Left ventricle myocardium (tissue), 1 donor: ENCODE measurements around the genes SDC3, FABP3 and SERINC2.

- PRO-cap = no peak
Observed at GRCh38 chr1:30747763-30749073, 9.4 kb downstream of the LAPTM5 start.

- PRO-cap = no peak
Observed at GRCh38 chr1:30749074-30749444, 8.5 kb downstream of the LAPTM5 start.

DNA sequence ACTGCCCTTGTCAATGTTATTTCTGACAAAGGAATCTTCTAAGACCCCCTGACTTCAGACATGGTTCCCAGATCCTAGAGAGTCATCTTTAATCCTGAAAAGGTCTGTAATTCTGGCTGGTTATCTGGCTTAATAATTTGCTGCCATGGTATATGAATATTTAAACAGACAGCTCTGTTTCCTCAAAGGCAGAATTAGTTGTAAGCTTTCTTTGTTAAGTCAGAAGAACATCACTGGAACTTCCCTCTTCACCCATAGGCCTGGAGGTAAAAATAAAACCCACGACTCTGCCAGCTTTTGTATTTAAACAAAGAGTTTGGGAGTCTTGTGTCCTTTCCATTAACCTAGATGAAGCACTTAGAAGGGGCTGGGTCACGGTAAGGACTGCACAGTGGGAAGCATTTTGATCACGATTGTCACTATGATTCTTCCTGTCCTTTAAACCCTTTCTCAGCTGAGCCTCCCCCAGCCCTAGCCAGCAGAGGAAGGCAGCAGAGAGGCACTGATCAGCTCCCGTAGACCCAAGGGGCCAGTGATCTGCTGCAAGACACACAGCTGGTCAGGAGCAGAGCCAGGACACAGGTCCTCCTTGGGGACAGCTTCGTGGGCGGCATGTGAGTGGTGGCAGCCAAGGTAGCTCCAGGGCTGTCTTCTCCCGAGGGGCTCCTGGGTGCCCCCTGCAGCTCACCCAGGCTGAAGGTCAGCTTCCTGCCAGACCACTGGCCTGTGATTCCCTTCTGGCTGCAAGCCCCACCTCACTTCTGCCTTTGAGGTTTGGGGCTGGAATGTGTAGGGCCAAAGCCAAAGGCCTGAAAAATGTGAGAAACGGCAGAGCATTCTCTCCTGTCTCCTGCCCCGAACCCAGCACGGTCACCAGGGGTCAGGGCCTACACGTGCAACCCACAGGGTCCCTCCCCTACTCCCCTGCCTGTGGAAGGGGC lies 3.9 kb upstream of the LAPTM5 start:
- PRO-cap = no peak

DNA sequence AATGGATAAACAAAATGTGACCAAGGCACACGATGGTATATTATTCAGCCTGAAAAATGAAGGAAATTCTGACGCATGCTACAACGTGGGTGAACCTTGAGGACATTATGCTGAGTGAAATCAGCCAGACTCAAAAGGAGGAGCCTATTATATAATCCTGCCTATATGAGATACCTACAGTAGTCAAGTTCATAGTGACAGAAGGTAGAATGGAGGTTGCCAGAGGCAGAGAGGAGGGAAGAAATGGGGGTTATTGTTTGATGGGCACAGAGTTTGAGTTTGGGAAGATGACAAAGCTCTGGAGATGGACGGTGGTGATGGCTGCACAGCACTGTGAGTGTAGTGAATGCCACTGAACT lies 23.0 kb upstream of the LAPTM5 start:
- PRO-cap = no peak

DNA sequence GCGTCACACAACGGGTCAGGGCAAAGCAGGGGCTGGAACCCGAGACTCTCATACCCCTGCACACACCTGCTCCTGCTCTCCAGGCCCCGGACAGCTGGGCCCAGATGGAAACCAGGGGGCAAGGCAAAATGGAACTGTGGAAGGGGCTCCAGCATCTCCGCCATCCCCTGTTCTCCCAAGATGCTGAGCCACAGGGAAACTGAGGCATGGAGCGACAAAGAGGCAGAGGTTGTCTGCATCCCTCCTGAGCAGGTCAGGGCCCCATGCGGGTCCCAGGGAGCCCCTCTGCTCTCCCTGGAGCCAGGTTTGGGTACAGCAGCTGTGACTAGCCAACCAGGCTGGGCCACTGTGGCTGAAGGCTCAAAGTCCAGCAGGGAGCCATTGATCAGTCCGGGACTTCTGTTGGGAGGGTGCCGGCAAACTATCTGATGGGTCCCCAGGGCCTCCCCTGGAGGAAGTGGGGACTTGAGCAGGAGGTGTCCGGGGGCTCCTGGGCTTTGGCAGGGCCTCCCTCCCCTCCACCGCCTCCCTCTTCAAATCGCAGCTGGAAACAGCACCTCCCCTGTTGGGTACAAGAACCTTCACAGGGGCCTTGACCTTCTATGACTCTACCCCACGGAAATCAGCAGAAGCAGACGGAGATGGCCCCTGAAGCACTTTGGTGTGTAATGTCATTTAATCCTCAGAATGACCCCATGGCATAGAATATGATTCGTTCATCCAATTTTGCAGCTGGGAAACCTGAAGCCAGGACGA lies 25.4 kb upstream of the LAPTM5 start:
- PRO-cap = no peak

DNA sequence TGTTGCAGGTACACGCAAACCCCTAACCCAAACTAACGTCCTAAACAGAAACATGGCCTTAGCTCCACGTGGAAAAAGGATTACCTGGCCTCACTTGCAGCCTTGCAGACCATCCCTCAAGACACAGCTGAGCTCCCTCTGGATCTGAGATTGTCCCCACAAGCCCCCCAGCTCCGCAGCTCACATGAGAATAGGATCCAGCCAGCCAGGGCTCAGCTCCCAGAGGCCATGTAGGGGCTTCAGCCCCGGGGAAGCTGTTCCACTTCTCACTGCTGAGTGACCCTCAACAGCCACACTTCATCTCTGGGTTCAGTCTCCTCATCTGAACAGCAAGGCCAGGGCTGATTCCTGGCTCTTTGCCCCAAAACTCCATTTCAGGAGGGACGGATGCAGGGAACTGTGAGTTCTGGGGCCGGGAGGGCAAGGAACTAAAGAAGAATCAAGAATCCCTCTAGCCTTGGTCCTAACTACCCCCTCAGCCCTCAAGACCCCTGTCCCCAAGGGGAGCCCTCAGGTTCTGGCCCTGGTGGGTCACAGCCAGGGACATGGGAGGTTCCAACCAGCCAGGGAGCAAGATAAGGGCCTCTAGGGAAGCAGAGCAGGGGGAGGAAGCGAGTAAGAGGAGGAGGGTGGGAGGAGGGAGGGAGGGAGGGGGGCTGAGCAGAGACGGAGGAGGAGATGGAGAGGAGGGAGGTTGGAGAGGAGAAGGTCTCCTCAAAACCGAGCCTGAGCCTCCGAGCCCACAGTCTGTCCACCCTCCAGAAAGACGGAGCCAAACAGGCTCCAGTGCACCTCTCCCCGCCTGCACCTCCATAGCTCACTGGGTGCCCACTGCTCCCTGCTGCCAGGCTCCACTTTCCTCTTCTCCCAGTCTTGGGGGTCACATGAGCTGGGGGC lies 13.1 kb downstream of the SDC3 start:
- PRO-cap = no peak

DNA sequence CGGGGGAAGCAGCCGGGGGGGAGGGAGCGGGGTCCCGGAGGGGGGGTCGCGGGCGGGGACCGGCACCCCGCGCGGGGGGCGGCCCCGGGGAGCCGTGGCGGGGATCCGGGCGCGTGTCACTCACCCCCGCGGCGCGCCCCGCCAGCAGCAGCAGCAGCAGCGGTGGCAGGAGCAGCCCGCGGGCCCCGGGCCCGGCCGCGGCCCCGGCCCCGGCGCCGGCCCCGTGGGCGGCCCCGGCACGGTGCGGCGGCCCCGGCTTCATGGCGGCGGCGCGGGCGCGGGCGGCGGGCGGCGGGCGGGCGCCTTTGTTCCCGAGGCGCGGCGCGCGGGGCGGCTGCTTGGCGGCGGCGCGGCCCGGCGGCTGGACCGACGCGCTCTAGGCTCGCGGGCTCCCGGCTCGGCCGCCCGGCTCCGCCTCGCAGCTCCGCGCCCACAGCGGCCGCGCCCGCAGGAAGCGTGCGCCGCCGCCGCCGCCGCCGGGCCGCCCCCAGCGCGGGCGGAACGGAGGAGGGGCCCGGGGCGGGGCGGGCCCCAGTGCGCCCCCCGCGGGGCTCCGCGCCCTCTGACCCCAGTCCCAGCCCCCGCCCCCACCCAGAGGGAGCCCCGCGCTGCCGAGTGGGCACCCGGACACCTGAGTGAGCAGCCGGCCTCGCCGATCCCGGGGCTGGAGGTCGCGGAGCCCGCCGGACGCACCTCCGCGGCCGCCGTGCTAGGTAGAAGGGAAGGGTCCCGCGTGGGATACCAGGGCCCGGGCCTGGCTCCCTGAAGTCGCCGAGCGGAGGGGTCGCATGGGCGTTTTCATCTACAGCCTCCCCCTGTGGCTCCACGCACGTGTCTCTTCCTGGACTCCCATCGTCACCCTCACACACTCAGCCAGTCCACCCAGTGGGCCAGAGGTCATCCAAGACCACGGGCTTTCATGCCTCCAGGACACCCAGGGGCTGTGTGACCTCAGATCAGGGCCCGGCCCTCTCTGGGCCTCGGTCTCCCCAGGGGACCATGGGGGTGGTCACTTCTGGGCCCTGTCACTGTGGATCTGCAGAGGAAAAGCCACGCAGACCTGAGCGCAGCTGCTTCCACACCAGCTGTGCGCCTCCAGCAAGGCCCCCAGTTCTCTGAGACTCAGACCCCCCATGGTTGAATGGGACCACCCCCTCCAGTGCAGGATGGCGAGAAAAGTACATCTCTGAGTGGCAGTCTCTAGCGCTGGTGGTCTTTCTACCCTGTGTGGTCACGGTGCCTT lies at the start of gene SDC3:
Gene SDC3 (minus strand): TSS at position 434 of the 1,243 bp plus-strand sequence.
- PRO-cap = bidirectional peak, plus-strand start at position 594 of the sequence, minus-strand start at position 378 of the sequence

DNA sequence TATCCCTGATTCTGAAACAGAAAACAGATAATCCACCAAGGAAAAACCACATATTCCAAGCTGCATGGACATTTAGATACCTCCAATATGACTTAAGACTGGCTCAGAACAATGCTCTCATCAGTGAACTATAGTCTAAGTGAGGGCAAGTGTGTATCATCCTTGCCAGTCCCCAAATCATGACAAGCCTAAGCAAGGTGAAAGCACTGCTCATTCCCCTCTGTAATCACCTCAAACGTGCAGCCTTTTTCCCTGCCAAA lies 59.4 kb upstream of the SDC3 start:
- PRO-cap = no peak

DNA sequence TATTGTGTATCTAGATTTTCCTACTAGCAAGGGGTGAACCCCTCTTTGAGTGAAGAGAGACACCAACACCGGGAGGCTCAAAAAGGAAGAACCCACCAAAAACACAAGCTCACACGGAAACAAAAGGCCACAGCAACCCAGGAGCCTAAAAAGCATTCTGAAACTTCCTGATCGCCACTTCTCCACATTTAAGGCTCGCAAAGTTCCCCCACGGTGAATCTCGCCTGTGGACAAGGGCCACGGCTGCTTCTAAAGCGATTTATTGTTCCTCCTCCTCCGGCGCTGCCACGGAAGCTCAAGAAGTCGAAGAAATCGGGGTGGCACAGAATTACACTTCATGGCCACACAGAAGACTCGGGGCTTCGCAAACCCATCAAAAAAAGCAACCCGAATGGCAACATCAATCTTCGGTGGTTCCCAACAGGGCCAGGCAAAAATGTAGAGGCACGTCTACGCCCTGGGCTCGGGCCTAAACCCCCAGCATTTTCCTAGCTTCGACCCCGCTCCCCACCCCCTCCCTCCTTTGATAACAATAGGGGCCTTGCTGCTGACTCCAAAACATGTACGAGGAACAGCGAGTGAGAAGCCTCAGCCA lies 526 bp downstream of the PUM1 start:
- PRO-cap = bidirectional peak, plus-strand start at position 556 of the sequence, minus-strand start at position 499 of the sequence

DNA sequence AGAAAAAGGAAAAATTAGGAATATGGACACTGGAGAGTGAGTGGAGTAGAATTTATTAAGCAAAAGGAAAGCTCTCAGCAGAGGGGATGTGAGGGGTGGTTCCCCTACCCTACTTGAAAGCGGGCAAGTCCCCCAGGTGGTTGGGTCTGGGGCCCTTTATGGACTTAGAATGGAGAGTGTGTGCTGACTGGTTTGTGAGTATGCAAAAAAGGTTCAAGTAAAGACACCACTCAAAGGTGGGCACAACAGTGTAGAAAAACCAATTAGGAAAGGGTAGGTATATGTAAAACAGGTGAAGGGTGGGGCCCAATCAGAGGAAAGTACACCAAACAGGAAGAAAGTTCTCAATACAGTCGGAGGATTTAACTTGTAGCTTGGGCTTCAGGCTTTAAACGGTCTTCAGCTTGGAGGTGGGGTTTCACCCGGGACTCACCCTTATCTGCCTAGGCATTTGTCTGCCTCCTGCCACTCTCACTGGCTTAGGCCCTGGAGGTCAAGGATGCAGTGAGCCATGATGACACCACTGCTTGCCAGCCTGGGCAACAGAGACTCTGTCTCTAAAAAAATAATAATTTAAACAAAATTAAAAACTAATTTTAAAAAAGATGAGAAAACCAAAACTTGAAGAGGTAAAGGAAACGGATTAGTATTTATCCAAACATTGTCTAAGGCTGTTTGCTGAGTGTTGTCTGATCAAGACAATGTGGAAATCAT lies 6.8 kb upstream of the PUM1 start:
- PRO-cap = no peak

- PRO-cap = no peak
Observed at GRCh38 chr1:31297527-31298312, 888 bp downstream of the ZCCHC17 start.

DNA sequence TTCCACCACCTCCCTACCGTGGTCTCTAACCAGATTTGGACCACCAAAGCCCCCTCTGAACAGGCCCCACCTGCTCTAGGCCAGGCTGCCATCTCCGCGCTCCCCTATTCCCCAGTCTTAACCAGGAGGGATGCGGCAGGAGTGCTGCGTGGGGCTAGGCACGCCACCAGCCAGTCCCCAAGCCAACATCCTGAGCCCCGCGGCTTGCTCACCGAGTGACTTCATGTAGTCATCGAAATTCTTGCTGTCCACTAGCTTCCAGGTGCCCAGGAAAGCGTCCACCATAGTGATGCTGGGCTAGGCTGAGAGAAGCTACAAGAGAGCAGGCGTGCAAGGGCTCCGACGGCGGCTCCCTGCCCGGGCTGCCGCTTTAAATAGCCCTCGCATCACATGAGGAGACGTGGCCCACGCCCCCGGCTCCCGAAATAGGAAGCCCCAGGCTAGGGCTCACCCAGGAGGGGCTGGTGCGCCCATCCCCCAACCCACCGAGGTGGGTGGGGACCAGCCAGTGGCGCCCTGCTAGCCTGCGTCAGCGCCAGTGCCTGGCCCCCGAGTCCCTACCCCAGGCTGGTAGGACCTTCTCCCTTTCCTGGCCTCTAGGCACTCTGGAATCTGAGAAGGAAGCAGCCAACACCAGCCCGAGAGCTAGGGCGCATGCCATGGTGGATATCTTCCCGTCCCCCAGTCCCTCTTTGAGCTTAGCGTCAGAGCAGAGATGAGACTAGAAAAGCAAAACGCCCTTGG lies at the start of gene FABP3:
Gene FABP3 (minus strand): TSS at position 347 of the 744 bp plus-strand sequence.
- PRO-cap = bidirectional peak, plus-strand start at position 603 of the sequence, minus-strand start at position 347 of the sequence

GRCh38 chr1:31373474-31374284 lies 803 bp upstream of the FABP3 start:
- PRO-cap = bidirectional peak, plus-strand start at chr1:31373889, minus-strand start at chr1:31373706

GRCh38 chr1:31412825-31413660 lies at the start of gene SERINC2:
Gene SERINC2, plus strand, starts transcription at chr1:31413213.
- PRO-cap = unidirectional peak, plus-strand start at chr1:31413185; unidirectional peak, plus-strand start at chr1:31413213; unidirectional peak, plus-strand start at chr1:31413276; unidirectional peak, plus-strand start at chr1:31413500

- PRO-cap = no peak
Observed at GRCh38 chr1:31425449-31426109, 12.6 kb downstream of the SERINC2 start.

- PRO-cap = no peak
Observed at GRCh38 chr1:31432864-31433260, 19.8 kb downstream of the SERINC2 start.

- PRO-cap = no peak
Observed at GRCh38 chr1:31434762-31435246, 21.8 kb downstream of the SERINC2 start.

DNA sequence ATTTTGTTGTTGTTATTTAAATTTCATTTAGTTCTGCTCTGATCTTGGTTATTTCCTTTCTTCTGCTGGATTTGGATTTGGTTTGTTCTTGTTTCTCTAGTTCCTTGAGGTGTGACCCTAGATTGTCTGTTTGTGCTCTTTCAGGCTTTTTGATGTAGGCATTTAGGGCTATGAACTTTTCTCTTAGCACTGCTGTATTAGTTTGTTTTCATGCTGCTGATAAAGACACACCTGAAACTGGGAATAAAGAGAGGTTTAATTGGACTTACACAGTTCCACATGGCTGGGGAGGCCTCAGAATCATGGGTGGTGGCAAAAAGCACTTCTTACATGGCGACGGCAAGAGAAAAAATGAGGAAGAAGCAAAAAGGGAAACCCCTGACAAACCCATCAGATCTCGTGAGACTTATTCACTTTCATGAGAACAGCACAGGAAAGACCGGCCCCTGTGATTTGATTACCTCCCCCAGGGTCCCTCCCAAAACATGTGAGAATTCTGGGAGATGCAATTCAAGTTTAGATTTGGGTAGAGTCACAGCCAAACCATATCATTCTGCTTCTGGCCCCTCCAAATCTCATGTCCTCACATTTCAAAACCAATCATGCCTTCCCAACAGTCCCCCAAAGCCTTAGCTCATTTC lies 59.3 kb downstream of the SERINC2 start:
- PRO-cap = no peak

DNA sequence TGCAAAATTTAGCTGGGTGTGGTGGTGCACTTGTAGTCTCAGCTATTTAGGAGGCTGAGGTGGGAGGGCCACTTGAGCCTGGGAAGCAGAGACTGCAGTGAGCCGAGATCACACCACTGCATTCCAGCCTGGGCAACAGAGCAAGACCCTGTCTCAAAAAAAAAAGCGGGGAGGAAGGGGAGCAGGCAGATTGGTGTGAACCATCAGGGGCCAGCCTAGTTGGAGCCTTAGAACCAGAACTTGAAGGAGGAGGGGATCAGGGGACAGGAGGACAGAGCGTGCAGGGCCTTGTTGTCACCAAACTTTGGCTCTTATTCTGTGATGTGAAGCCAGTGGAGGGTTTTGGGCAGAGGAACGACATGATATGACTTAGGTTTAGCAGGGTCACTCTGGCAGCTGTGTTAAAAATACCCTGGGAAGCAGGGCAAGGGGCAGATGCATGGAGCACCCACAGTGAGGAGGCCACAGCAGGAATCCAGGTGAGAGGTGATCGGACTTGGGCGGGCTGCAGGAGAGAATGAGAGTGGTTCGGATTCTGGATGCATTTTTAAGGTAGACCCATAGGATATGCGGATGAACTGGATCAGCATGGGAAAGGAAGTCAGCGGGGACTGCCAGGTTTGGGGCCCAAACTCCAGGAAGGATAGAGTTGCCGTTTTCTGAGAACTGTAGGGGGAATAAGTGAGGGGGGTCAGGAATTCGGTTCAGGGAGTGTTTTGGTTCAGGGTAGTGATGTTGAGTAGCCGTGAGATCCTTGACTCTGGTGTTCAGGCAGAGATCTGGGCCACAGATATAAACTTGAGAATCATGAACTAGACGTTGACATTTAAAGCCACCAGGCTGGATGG lies 6.1 kb downstream of the TINAGL1 start:
- PRO-cap = bidirectional peak, plus-strand start at position 434 of the sequence, minus-strand start at position 242 of the sequence

- PRO-cap = no peak
Observed at GRCh38 chr1:31639488-31640035, 5.1 kb downstream of the PEF1 start.